Right cardiac atrium (tissue), 1 donor: ENCODE data around the gene MTRFR.

GRCh38 chr12:123043596-123043941 is 63.1 kb downstream of the ARL6IP4 start:
- PRO-cap: no peak

DNA sequence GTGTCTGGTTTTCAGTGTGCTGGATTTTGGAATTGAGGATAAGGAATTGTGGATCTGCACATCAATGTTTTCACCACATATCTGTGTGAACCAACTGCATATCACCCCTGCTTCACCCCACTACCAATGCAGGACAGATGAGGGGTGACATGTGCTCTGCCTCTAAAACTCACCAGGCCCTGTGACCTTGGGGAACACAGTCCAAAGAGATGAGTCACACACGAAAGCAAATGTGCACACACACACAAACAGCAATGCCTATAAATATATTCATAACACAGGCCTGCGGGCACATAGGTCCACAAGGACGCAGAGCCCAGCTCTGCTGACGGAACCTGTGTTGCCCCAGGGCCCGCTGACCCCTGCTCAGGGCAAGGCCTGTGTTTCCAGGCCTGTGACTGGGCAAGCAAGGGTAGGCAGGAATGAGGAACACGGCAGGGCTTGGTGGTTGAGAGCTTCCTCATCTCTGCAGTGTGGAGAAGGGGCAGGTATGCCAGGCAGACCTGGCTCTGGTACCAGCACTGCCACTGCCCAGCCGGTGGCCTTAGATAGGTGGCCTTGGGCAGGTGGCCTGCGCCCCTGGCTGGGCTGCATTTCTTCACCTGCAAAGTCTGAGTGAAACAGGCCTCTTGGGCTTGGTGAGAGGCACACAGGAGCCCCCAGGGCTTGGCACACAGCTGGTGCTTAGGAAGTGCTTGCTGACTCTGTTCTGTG is 82.4 kb downstream of the ARL6IP4 start:
- PRO-cap: no peak

DNA sequence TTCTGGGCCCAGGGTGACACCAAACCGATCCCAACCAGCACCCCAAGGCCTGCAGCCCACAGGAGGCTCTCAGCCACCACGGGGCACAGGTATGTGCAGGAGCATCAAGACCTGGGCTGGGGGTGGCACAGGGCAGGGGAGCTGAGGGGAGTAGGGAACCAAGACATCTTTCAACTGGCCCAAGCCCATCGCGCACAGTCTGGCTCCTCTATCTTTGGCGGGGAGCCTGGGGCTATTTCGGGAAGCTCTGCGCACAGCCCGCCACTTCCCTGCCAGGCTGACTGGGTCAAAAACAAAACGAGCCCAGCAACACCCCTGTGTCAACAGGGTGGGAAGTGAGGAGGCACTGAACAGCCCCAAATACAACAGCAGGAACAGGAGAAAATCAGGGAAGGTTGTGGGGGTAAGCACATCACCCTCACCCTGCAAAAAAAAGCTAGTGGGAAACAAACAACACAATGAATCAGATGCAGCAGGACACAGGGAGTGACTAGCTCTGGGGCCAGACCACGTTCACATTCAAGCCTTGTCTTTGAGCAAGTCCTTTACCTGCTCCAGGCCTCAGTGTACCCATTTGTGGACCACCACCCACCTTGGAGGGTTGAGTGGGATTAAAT is 84.0 kb downstream of the ARL6IP4 start:
- PRO-cap: bidirectional peak, plus-strand start at position 295 of the sequence, minus-strand start at position 201 of the sequence

DNA sequence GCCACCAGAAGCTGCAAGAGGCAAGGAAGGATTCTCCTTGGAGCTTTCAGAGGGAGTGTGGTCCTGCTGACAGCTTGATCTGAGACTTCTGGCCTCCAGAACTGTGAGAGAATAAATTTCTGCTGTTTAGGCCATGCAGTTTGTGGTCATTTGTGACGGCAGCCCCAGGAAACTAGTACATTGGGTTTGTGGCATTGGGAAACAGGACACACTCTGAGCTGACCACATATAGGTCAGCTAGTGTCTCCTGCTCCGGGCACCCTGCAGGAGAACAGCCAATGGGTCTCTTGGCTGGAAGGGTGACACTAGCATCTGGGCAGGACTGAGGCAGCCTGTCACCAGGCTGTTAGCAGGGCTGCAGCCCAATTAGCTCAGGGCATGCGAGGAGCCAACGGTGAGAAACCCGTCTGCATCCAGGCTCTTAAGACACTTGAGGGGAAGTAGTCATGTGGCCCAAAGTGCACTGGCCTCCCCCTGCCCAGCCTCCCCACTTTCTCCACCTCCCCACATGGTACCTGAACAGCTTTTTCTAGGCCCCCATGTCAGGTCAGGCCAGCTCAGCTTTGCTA is 83.2 kb downstream of the PITPNM2 start:
- PRO-cap: no peak

DNA sequence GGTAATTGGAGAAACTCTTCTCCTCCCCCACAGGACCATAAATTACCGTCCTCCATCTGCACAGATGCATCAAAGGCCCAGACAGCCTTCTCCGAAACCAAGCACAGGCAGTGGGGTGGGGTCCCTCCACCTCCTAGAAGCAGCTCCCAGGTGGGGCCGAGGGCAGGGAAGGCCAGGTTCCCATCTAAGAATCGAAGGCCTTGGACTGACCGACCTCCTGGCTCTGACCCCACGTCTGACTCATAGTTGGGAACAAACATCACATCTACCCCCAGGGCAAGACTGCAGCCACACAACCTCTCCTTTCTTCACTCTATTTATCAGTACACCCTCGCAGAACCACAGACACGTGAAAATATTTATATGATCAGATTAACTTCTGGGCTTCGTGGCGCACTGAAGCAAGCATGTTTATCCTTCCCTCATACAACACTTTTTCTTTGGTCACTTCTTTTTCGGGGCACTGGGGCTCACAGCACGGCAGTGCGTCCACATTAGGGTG is 56.2 kb downstream of the PITPNM2 start:
- PRO-cap: no peak

GRCh38 chr12:123233300-123234006 is at the start of gene MTRFR:
Gene MTRFR, plus strand, starts transcription at chr12:123233436.
- PRO-cap: bidirectional peak, plus-strand start at chr12:123233449, minus-strand start at chr12:123233132

- PRO-cap: no peak
These were observed 23.0 kb downstream of the RILPL2 start for GRCh38 chr12:123413388-123413882.

GRCh38 chr12:123420612-123421152 is 15.8 kb downstream of the RILPL2 start:
- PRO-cap: no peak

DNA sequence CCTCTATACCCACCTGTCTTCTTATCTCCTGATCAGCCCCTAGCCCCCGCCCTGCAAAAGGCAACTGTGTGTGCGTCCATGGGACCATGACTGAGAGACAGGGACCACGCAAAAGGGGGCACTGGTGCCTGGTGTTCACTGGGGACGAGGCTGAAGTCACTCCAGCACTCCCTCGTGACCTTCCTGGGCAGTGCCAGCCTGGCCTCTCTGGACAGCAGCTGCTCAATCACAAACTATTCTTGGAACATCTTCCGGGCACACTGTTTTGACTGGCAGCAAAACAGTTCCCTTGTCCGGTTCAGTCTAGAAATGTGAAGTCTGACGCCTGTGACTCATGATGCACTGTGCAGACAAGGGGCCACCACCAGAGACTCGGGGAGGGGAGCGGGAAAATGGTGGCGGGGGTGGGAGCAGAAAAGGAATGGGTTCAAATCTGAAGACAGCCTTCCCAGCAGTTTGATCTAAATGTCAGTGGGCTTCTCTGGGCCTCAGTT is 20.8 kb downstream of the SNRNP35 start:
- PRO-cap: no peak

DNA sequence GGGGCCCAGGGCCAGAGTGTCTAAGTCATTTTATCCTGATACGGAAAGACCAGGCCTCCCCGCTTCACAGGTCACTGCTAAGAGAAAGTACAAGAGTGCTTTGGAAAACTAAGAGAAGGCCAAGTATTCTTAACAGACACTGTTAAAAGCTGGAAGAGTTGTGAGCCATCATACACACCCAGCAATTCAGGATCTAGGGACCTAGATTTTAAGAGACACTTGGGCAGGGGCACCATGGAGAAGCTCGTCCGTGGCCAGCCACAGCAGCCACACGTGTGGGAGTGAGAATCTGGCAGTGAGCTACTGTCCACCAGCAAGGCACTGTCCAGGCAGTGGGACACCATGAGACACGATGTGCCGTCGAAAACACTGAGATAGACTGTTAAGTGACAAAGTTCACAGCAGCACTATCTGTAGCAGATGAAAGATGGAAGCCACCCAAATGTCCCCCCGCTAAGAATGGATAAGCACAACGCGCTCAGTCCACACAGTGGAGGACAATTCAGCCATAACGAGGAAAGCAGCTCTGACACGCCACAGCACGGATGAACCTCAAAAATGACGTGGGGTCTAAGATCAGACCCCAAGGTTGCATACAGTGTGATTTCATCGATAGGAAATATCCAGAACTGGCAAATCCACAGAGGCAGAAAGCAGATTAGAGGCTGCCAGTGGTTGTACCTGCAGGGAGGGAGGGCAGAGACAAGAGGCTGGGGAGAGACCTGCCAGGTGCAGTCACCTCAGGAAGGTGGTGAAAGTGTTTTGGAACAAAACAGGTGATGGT is 19.7 kb downstream of the RILPL1 start:
- PRO-cap: bidirectional peak, plus-strand start at position 321 of the sequence, minus-strand start at position 277 of the sequence

DNA sequence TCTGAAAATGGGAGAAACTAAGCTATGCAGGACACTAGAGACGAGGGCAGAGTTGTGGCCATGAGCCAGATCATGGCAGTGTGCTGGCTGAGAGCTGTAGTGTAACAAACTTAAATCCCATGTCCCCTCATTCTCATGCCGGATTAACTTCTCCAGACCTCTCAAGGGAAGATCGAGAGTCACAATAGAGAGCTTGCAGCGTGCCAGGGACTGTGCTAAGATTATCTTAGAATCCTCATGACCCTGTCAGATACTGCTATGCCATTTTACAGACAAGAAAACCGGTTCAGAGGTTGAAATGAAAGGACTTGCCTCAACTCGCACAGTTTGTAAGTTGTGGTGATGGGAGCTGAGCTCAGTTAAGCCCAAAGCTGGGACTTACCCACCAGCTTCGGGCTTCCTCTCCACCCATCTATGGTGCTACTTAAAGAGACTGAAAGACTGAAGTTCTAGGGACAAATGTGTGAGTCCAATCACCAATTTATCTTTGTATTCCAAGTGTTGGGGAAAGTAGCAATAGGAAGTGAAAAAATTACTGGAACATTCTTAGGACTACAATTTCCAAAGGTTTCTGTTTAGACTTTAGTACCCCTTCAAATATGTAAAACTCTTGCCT is 11.4 kb downstream of the EIF2B1 start:
- PRO-cap: no peak

GRCh38 chr12:123714324-123714657 is 2.1 kb downstream of the ATP6V0A2 start:
- PRO-cap: no peak

- PRO-cap: no peak
These were observed 30.3 kb downstream of the CCDC92 start for GRCh38 chr12:123942108-123942925.

- PRO-cap: no peak
These were observed 24.4 kb downstream of the ZNF664 start for GRCh38 chr12:123997374-123997842.

GRCh38 chr12:124327261-124327847 is 32.5 kb downstream of the RFLNA start:
- PRO-cap: bidirectional peak, plus-strand start at chr12:124327627, minus-strand start at chr12:124327452

DNA sequence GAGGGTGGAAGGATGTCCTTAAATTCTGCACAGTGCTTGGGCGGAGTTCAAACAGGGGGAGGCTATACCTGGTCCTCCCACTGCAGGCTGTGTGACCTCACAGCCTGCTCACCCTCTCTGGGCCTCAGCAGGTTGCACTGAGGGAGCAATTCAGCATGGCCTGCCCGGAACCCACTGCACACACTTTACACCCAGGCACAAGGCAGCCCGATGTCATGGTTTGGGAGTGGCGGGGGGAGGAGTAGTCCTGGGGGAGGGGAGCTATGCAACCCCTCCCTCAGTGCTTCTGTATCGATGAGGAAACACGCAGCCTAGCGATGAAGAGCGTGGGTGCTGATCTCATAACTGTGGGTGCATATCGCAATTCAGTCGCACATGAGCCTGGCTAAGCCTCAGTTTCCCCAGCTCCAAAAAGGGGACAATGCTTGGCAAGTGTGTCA is 89.7 kb downstream of the RFLNA start:
- PRO-cap: no peak

GRCh38 chr12:124389187-124390297 is 94.6 kb downstream of the RFLNA start:
- PRO-cap: bidirectional peak, plus-strand start at chr12:124389444, minus-strand start at chr12:124389323

DNA sequence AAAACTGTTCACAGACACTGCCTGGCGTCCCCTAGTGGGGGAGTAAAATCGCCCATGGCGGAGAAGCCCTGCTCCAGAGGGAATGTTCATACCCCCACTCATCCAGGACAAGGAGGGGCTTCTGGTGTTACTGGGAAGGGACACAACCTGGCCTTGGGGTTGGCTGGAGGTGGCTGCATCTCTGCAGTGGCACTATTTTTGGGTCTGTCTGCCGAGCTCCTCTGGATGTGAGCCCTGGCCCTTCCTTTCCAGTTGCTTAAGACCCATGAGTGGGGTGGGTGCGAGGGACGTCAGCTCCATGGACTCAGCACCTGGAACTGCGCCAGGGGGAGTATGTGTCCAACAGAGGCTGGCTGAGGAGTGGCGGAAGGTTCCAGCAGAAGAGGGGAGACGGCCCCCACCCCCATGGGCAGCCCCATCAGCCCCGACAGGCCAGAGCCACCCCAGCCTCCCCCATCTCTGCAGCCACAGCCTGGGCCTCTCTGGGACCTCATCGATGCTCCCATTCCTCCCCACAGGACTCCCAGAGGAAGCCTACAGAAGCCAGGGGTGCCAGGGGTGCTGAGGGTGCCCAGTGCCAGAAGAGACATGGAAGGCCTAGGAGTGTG is 104.0 kb downstream of the RFLNA start:
- PRO-cap: no peak

DNA sequence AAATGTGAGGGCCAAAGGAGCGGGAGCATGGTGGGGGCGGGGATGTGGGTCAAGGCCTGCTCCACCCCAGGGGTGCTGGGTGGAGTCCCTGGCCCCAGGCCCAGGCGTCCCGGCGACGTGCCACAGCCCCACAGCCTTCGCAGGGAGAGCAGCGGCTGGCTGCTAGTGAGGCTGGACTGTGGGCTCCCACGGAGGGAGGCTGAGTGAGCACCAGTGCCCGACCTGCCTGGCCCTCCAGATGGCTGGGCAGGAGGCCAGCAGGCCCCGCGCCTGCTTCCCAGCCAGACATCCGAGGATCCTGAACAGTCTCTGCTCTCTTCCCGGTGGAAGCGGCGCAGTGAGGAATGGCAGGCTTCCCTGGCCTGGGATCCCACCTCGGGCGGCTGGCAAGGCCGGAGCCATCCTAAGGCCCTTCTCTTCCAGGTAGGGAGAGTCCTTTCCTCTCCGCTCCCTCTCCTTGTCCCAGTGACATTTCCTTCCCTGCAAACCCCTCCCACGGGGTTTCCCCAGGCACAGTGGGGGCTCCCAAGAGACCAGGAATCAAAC is 128.4 kb downstream of the RFLNA start:
- PRO-cap: unidirectional peak, plus-strand start at position 146 of the sequence

DNA sequence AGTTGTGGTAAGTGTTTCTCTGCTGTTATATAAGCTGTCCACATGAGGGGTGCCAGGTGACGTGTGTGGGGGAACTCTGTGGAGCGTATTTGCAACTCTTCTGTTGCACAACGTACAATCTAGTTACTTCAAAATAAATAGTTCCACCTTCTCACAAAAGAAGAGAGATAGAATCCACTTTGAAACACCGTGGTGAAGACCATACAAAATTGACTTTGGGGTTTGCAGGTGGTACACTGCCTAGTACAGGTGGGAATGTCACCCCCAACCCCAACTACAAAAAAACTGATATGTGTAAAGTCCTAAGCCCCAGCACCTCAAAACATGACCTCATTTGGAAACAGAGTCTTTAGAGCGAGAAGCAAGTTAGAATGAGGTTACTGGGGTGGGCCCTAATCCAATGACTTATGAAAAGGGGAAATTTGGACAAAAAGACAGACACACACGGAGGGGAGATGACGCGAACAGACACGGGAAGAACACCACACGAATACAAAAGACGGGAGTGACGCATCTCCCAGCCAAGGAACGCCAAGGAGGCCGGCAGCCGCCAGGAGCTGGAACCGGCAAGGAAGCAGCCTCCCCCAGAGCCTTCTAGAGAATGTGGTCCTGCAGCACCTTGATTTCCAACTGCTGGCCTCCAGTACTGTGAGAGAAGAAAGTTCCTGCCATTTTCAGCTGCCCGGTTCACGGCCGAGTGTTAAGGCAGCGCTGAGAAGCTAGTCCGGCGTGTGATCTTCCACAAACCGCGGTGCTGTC is 124.8 kb downstream of the NCOR2 start:
- PRO-cap: no peak